Colic lymph node (tissue), 1 donor: ENCODE measurements around the genes TBC1D26 and LRRC75A.

DNA sequence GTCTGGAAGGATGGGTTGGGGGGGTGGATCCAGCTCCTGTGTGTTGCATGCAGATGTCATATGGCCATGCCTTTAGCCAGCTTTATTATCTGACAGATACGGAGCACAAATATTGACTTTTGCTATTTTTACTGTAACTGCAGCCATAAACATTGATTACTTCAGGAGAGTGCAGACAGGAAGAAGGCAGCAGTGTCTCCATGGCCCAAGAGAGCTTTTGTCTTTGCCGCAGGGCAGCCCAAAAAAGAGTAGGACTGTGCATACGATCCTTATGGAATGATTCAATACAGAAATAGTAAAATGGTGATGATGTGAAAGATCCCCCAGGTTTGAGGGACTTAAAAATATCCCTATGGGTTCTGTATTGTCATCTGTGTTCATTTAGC lies 279.5 kb upstream of the ELAC2 start:
- PRO-cap: no peak

- PRO-cap: no peak
These were observed 453 bp downstream of the HS3ST3A1 start for GRCh38 chr17:13601325-13601626.

DNA sequence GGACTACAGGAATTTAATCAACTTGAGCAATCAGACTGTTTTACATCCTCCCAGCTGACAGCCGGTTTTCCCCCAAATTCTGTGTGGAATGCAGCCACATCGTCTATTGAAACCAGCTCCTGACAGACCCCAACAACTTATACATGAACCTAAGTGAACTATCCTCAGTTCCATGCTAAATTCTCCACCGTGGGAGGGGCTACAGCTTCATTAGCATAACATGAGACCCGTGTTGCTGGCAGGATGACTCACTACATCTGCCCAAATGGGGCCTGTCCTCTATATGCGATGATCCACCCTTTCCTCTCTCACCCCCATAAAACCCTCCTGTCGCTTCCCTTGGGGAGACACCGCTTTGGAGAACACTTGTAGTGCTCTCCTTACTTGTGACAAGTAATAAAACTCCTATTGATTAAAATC lies 149.4 kb upstream of the HS3ST3A1 start:
- PRO-cap: no peak

DNA sequence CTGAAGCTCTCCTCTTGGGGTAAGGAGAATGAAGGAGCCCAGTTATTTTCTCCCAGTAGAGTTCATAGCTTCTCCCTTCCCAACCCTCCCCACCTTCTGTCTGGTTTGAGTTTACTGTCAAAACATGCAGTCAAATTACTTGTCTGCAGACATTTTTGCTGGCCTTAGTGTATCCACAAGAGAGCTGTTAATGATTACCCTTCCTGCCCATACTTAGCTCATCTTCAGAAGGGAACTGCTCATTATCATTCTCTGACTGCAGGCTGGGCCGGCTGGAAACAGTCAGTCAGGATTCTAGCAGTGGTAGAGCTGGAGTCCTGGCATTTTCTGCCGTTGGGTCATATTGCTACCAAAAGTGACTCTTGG lies 460.1 kb downstream of the HS3ST3B1 start:
- PRO-cap: no peak

DNA sequence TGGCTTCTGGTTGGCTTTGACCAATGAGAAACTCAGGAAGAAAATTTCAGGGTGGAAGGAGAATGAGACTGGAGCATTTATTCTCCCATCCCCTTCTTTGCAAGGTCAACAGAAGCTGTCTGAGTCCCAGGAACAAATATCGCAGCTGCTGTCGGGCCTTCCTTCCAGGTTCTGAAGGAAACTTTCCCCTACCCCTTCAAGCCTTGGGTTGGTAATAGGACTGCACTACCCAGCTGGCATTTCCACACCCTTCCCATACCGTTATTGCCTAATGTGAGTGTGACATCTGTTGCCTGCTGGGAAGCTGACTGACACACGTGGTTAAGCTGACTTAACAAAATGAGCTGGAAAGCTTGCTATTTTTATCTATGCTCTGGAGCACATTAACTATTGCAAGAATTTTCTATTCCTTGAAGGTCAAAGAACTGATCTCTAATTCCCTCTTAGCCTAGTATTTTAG lies 79.6 kb downstream of the PMP22 start:
- PRO-cap: no peak

DNA sequence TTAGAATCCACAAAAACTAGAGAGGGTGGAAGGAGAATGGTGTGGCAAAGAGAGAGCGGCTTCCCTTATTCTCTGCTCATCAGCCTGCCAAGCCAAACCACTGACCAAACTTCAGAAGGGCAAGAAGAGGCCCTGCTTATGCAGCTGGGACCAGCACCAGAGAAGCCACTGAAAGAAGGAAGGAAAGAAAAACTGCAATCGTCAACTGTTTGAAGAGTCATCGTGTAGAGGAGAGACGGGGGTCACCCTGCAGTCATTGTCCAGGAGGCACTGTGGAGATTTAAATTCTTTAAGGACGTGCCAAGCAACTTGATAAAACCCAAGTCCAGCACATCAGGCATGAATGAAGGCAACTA lies 15.6 kb downstream of the PMP22 start:
- PRO-cap: no peak

DNA sequence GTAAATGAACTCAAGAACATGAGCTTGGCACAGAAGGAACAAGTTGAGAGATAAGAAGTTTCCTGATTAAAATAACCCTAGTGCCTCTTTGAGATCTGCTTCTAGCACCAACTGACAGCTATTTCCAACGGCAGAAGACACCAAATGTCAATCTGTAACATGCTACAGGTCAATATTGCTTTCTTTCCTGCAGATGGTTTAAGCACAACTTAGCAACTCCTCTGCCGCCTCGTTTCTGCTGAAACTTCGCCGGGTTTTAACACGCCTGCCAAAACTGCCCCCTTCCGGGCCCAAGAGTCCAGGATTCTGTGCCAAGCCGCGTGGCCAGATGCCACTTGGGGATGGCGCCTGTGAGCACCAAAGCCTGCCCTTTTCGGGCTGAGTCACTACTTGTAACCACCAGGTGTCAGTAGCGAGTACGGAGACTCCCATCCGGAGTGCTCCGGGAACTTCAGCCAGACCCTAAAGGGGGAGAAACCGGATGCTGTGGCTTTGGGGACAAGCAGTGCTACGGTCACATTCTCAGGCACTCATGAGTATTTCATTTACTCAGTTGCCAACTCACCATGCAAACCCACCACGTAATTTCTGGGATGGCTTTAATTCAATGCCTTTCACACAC lies 7.9 kb downstream of the PMP22 start:
- PRO-cap: no peak

GRCh38 chr17:15350783-15351188 lies 9.4 kb upstream of the TEKT3 start:
- PRO-cap: no peak

- PRO-cap: no peak
These were observed 62.1 kb upstream of the TEKT3 start for GRCh38 chr17:15403595-15403857.

DNA sequence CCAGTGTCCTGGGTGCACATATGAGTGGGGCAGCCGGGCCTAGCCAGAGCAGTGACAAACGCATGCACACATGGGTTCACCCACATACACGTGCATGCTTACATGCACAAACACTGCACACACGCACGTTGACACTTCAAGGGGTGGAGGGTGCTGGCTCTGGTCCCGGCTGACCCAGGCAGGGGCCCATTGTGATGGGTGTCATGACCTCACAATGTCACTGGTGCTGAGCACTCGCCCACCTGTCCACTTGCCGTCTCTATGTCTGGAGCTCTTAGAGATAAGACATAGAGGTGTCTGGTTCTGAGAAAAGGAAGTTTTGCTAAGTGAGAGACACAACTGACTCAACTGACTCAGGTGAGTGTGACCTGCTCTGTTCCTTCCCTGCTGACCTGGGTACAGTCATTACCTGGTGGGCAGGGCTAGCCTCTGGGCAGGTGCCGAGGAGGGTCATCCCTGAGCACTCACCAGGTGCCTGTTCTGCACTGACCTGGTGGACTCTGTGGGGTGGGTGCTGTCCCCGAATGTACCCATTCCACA lies at the start of gene TBC1D26:
TSS of gene TBC1D26 (plus strand) at position 256 of the 540 bp plus-strand sequence.
- PRO-cap: no peak

DNA sequence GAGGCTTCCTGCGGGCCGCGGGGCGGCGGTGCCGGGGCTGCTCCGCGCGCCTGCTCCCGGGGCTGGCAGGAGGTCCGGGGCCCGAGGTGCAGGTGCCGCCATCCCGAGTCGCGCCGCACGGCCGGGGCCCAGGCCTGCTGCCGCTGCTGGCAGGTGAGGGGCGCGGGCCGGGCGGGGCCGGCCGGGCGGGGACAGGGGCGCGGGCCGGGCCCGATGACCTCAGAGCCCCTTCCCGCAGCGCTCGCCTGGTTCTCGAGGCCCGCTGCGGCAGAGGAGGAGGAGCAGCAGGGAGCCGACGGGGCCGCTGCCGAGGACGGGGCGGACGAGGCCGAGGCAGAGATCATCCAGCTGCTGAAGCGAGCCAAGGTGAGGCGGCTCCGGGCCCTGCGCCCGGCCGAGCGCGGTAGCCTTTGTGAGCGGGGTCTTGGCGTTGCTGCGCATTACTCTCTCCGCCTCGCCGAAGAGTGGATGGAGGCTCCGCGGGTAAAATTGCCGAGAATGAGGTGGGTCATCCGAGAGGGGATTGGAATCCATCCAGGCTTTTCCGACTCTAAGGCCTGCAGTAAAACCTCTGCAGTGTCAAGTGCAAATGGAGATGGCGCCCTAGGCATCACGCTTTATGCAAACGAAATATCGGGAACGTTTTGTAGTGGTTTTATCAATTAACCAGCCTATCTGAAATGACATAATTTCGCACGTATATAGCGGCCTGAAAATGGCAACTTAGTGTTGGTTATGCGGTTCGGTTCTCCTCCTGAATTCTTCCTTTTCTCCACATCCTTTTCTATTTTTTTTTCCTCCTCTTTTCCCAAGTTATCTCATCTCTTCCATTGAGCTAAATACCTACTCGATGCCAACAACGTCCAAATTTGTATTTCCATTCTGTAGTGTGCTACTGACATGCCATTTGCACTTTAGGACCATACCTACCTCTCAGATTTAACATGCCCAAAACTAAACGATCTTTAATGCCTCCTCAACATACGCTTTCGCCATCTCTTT lies 557 bp downstream of the TTC19 start:
- PRO-cap: no peak

DNA sequence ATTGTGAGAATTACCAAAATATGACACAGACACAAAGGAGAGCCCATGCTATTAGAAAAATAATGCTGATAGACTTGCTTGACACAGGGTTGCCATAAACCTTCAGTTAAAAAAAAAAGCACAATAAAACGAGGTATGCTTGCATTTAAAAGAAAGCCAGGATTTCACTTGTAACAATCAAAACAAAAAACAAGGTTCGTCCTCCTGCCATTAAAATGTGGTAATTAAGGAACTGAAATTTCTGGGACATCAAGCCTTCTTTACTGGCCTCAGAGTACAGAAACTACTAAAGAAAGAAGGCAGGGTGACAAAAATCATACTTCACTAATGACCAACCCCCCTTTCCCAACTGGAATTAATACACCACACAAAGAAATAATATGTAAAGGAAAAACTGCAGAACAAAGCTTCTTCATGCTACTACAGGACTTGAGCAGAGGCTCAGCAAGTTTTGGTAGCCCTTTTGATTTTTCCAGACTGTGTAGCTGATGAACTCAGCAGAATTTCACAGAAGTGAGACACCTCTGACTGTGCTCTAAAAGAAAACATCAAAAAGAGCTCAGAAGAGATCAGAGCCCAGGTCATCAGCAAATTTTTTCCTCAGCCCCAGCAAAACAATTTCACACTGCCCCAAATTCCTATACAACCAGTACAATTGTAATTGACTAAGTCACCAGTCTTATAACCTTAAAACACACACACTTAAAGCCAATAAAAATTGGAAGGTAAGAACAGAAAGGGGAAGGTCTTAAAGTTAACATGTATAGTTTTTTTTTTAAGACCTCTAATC lies 37.9 kb downstream of the TTC19 start:
- PRO-cap: no peak

DNA sequence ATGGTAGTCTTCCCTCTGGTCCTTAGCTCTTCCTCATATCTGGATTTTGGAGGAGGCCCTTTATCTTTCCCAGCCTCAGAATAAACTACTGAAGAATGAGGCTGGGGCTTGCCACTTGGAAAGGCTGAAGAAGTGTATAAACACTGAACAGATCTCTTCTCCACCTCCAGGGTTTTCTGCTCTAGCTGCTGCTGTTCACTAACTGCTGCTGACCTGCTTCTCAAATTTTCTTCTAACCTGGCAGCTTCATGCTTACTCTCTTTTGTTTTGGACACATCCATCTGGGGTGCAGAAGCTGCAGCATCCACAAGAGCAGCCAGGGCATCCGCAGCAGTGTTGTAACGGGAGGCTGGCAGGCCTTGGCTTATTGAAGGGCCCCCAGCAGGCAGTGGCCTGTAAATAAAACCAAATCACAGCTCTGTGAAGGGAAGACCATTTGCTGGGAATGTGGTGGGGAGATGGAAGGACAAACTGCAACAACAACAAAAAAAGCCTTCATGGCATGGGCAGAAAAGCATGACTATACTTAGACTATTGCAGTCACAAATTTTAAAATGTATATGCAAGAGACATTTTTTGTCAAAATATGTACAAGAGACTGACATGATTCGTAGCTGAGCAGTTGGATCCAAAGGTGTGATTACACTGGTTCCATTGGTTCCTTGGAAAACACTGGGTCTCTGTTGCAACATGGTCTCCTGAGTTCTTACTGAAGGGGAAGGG lies 62.0 kb downstream of the TTC19 start:
- PRO-cap: no peak

- PRO-cap: no peak
These were observed 22.4 kb downstream of the CENPV start for GRCh38 chr17:16330782-16331337.

DNA sequence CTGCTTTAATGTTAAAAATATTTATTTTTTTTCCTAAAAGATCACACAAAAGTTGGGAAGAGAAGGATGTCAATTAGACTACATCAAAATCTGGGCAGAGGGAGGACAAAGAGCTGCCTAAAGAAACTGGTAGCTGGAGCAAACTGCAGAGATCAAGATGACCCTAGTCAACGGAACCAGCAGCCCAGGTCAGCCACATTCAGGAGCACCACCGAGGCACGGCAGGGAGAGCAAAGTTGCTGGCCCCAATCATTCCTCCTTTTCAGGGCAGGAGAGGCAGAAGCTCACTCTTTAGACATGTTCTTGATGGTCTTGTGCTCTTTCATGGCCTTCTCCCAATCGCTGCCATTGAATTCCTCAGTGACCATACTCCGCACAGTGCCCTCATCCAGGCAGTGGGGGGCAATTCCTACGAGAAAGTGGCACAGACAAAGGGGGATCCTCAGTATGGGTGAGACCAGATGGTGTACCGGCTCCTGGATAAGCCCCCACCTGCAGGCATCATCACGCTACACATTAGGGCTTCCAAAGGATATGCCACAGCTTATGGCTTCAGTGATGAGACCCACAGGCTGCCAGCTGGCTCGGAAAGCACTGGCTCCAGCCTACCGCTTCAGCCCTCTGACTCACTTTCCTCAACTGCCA lies 10.6 kb downstream of the CENPV start:
- PRO-cap: no peak

DNA sequence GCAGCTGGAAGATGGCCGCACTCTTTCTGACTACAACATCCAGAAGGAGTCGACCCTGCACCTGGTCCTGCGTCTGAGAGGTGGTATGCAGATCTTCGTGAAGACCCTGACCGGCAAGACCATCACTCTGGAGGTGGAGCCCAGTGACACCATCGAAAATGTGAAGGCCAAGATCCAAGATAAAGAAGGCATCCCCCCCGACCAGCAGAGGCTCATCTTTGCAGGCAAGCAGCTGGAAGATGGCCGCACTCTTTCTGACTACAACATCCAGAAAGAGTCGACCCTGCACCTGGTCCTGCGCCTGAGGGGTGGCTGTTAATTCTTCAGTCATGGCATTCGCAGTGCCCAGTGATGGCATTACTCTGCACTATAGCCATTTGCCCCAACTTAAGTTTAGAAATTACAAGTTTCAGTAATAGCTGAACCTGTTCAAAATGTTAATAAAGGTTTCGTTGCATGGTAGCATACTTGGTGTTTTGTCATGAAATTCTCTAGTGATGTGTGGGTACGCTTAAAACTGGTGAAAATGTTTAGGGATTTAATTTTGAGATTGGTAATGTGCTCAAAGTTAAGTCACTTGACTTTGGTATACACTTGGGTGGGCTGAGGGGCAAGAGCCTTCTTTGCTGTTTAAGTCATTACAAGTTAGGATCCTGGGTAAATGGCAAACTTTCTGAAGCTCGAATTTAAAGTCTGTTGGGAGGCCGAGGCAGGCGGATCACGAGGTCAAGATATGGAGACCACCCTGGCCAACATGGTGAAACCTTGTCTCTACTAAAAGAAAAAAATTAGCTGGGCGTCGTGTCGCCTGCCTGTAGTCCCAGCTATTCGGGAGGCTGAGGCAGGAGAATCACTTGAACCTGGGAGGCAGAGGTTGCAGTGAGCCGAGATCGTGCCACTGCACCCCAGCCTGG lies 1.6 kb downstream of the UBB start:
- PRO-cap: no peak

- PRO-cap: no peak
These were observed 16.0 kb downstream of the UBB start for GRCh38 chr17:16396757-16397505.

DNA sequence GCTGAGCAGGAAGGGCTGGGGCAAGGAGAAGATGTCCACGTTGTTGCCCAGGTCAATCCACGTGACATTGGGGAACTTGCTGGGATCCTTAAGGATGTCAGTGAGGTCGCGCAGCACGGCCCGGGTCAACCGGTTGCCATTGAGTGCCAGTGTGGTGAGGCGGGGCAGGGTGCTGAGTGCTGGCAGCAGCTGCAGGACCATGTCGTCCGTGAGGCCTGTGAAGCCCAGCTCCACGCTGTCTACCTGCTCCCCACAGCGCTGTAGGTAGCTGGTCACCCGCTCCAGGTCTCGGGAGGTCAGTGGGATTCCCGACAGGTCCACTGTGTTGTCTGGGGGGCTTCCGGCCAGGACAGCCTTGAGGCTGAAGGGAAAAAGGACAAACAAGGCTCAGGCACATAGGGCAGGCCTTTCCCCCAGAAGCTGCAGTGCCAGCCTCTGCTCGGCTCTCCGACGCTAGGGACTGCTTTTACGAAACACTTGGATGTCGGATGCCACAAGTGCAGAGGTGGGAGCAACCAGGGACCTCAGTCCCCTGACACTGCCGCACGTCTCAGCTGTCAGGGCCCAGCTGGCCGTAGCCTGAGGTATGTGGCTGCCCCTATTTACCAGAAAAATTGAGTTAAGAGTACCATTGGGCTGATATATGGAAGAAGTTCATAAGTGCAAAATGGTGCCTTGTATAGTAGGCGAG lies 28.5 kb downstream of the TRPV2 start:
- PRO-cap: no peak

DNA sequence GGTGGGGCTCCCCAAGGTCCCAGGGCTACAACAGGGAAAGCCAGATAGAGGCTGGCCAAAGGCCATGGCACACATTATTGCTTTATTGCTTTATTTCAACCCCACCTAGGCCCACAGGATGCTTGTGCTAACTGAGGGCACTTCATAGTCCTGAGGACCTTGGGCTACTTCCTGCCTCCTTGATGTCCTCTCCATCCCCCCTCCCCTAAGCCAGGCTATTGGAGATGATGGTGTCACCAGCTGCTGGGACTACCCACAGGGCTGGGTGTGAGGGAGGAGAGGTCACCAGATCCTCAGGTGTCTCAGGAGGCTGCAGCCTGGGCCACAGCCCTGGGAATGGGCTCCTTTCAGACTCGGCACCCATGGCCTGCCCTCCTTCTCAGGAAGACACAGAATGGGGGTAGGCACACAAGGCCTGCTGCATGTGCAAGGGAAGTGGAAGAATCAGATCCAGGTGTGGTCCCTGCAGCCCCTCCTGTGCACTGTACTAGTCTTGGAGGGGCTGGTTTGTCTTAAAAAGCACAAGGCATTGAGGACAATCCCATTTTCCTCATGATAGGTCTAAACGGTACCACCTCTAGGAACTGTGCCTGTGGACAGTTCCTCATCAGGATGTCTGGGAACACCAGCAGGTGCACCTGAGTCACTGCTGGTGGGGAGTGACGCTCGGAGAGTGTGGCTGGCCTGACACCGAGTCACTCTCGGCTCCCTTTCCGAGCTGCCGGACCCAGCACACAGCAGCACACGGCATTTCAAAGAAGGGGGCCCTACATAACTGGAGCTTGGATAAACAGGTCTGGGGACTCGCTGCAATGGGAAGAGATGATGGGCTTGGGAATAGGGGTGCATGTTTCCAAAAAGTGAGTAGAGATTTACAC lies 25.8 kb downstream of the LRRC75A start:
- PRO-cap: no peak

DNA sequence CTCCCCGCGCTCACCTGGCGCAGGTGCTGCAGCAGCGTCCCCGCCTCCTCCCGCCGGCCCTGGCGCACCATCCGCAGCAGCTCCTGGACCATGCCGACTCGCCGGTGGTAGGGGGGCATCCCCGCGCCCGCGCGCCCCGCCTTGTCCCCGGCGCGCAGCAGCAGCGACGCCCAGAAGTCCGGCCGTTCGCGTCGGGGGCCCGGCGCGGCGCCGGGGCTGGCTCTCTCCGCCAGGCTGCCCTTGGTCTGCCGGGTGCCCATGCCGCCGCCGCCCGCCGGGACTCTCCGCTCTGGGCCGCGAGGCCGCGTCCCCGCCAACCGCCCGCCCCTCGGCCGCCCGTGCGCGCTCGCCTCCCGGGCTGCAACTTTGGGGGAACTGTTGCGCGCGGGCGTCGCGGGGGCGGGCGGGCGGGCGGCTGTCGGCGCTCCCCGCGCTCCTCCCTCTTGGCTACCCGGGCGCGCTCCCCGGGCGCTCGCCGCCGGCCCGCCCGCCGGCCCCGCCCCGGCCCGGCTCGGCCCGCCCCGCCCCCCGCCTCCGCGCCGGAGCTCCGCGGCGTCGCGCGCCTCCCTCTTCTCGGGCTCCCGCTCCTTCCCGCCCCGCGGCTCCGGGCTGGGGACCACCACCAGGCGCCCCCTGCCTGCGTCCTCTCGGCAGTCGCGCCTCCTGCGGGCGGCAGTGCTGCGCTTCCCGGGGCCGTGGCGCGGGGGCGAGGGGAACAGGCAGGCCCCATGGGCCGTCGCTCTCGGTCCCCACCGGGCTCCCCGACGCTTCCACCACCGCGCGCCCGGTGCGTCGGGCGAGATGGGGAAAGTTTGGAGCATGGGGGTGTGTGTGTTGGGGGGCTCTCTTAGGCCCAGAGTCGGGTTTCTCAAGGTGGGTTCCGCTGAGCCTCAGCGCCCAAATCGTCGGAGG lies at the start of gene LRRC75A:
TSS of gene LRRC75A (minus strand) at position 463 of the 912 bp plus-strand sequence.
- PRO-cap: bidirectional peak, plus-strand start at position 571 of the sequence, minus-strand start at position 368 of the sequence